Occipital lobe (tissue), 2 donors: ENCODE measurements around a stretch of chr5.

DNA sequence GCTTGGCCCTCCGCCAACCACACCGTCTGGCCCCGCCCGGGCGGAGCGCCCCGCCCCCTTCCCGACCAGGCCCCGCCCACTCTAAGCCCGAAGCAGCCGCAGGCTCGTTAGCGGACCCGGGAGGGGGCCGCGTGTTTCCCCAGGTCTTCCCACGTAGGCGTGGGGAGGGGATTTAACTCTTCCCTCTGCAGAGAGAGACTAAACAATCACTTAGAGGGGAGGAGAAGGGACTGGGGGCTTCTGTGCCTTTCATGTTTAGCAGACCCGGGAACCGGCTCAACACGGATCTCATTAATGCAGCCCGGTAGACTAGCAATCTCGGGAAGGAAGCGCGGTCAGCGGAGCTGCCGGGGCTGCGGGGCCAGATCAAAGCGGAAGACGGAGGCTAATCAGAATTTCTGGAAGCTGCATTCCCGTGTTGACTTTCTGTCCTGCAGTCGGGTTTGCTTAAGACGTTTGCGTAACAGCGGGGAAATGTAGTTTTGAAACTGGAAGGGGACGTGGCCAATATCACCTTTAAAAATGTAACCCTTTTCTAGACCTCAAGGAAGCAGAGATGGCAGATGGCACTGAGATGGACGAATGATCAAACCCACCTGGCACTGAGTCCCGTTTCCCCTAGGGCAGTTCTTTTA, 409 bp upstream of the MYO10 start:
- RAMPAGE, long total RNA, result no peak

DNA sequence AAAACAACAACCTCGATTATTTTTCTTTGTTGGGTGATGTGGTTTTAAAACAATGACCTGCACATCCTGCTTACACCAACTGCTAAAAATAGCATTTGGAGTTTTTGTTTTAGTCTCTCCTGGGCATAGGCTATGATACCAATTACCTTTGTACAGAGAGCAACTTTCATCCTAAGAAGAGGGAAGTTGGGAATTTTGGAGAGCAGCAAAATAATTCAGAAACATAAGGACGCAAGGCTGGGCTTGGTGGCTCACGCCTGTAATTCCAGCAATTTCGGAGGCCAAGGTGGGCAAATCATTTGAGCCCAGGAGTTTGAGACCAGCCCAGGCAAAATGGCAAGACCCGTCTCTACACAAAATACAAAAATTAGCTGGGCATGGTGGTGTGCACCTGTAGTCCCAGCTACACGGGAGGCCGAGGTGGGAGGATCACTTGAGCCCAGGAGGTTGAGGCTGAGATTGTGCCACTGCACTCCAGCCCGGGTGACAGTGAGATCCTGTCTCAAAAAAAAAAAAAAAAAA, 101.9 kb upstream of the MYO10 start:
- RAMPAGE, long total RNA, result no peak

GRCh38 chr5:17123666-17124000, 93.8 kb upstream of the BASP1 start:
- RAMPAGE, long total RNA, result no peak

- RAMPAGE, long total RNA, result no peak
Measured at GRCh38 chr5:17228749-17229238, 11.4 kb downstream of the BASP1 start.

- RAMPAGE, long total RNA, result no peak
Measured at GRCh38 chr5:23450205-23450597, 57.2 kb upstream of the PRDM9 start.

GRCh38 chr5:25190437-25191062, 545.8 kb upstream of the CDH10 start:
- RAMPAGE, long total RNA, result no peak

DNA sequence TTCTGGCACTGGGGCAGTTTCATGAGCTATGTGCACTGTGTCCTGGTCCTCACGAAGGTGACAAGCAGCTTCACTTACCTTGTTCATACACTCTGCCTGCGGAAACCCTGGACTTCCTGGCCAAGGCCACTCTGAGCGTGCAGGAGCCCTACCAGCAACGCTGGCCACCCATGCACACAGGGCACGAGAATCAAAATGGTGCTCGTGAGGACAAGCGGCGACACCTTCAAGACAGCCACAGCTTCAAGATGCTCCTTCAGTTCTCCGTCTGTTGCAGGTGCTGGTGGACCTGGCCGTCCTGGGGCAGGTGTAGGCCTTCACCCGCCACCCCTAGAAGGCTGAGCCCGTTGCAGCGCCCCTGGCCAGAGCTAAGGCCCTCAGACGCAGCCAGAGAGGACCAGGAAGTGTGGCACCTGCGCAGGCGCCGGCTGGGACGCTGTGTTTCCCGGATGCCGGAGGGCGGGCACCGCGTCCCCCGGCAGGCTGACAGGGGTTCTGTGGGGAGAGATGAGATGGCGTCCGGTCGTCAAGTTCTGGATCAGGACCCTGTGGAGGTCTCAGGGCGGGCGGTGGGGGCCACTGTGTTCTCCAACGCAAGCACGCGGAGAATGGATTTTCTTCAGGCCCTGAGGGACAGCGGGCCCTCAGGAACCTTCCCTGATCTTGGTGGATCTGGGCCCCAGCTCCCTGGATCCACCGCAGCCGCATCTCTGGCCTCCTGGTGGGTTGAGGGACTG, 1770.7 kb upstream of the CDH9 start:
- RAMPAGE, long total RNA, result no peak

DNA sequence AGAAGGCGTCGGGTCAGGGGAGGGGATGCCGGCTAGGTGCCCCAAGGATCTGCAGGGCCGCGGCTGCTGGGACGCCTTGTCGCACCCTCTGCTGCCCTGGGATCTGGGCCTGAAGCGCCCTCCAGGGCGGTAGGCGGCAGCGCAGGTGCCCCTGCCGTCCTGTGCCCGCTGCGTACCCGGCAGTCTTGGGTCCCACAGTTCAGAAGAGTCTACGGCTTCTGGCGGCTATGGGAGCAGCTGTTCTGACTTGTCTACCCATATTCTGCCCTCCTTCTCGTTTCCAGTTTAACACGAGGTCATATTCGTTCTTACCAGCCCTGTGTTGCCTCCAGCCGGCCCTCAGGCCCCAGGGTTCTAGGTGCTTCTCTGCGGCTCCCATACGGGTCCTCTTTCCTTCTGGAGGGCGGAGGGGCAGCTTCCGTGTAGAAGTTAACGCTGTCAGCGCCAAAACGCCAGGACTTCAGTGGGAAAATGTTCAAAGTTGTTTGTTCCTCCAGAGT, 1771.9 kb upstream of the CDH9 start:
- RAMPAGE, long total RNA, result no peak

- RAMPAGE, long total RNA, result no peak
Measured at GRCh38 chr5:31213571-31214437, 20.3 kb downstream of the CDH6 start.

DNA sequence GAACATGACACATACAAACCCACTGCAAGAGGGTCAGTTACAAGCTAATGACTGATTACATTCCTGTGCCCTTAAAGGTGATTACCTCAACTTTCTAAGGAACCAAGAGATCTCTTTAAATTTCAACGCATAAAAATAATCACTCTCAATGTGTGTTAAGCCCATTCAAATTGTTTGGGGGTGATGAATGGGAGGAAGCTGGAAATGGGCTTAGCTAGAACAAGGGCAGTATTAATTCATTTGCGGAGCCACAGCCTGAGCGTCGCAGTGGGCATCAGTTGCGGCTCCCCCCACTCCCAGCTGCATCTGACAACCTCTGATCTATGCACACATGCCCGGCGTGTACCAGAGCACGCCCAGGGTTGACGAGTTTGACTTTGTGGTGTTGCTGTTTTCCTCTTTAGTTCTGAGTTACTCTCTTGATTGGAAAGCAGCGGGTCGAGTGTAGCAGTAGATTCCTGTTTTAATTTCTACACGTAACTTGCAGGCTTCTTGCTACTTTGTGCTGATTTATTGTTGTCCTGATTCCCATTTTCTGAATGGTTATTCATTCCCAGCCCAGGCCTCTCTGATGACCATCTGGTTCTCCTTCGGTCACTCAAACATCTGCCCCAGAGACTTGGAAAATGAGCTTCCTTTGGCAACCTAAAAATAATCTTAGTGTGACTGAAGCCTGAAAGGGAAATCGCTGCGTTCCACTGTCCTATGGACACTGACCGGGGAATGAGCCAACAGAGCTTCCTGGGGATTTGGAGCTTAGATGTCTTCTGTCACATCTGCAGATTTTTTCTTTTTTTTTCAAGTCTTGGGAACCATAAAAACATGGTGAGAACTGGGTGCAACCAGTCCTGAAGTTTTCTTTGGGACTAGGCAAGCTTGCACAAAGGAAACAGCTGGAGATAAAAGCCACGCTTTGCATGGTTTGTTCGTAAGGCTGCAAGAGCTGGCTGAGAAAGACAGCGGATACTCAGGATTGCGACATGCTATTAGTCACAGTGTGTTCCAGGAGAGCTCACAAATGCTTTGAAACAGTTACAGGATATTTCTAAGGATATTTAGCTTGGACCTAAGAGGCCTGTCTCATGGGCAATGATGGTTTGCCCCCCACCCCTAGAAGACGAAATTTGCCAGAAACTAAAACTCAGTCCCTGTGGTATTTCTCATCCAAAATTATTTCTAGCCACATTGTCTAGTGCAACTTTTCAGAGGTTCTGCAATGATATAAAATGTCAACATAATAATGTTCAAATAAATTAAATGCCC, 146.4 kb downstream of the GOLPH3 start:
- RAMPAGE, long total RNA, result no peak

DNA sequence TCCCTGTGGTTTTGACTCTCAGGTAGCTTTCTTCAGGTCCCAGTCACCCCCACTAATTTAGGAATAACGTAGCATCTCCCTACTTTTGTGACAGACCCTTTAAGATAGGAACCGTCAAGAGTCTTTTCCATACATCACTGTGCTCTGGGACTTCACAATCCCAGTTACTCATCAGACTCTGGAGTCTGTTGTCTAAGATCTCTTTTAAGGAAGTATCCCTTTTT, 143.1 kb downstream of the GOLPH3 start:
- RAMPAGE, long total RNA, result no peak

DNA sequence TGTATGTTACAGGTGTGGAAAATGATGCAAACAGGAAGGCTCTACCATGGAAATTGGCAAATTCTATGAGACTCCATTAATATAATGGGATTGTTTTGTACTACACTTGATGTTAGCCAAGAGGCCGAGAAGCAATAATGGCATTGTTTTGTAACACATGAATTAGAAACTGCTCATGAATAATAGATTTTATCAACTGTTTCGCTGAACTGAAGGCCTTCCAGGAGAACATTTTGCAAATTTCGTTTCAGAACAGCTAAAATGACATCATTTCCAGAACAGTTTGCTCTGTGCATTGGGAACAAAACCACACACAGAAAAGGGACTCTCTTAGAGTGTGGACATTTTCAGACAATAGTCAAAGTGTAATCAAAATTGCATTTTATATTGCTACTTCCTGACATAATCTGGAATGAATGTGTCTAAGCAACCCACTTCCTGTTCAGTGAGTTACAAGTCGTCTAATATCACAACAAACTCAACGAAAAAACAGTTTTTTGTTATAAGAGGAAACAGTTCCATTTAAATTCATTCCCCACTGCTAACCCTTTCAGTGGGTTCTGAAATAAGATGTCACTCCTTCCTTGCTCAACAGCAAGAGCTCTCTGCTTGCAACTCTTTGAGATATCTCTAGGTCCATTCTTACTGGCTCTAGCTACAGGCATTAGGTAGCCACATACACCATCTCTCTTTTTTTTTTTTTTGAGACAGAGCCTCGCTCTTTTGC, 141.0 kb downstream of the GOLPH3 start:
- RAMPAGE, long total RNA, result no peak

- RAMPAGE, long total RNA, result no peak
Measured at GRCh38 chr5:32172376-32173205, 1.5 kb downstream of the GOLPH3 start.

DNA sequence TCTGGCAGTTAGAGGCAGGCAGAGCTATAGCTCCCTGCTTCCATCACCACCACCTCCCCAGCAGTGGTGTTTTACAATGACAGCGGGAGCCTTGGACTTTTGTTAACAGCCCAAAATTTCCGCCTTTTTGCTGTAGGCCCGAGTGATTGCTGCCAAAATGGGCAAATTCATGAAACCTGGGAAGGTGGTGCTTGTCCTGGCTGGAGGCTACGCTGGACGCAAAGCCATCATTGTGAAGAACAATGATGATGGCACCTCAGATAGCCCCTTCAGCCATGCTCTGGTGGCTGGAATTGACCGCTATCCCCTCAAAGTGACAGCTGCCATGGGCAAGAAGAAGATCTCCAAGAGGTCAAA, 47.6 kb upstream of the GOLPH3 start:
- RAMPAGE, long total RNA, result no peak

GRCh38 chr5:32255082-32255824, 57.5 kb downstream of the MTMR12 start:
- RAMPAGE, long total RNA, result no peak

DNA sequence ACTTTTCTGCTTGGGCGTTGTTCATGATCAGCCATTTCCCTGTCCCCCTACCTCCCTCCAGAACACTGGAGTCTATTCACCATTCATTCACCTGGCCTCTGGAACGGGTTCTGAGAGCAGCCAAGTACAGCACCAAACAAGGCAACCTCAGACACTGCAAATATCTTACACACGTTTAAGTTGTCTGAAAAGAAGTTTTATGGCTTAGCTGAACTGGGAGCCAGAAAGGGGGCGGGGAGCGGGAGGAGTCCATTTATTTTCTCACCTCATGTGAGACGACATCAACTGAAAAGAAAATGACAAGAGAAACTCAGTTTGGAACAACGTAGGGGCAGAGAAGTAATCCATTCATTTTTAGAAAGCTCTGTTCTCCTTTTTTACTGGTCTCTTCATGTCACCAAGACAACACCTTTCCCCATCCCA, 18.9 kb upstream of the MTMR12 start:
- RAMPAGE, long total RNA, result no peak

- RAMPAGE, long total RNA, result no peak
Measured at GRCh38 chr5:32414859-32415279, 29.7 kb downstream of the ZFR start.

DNA sequence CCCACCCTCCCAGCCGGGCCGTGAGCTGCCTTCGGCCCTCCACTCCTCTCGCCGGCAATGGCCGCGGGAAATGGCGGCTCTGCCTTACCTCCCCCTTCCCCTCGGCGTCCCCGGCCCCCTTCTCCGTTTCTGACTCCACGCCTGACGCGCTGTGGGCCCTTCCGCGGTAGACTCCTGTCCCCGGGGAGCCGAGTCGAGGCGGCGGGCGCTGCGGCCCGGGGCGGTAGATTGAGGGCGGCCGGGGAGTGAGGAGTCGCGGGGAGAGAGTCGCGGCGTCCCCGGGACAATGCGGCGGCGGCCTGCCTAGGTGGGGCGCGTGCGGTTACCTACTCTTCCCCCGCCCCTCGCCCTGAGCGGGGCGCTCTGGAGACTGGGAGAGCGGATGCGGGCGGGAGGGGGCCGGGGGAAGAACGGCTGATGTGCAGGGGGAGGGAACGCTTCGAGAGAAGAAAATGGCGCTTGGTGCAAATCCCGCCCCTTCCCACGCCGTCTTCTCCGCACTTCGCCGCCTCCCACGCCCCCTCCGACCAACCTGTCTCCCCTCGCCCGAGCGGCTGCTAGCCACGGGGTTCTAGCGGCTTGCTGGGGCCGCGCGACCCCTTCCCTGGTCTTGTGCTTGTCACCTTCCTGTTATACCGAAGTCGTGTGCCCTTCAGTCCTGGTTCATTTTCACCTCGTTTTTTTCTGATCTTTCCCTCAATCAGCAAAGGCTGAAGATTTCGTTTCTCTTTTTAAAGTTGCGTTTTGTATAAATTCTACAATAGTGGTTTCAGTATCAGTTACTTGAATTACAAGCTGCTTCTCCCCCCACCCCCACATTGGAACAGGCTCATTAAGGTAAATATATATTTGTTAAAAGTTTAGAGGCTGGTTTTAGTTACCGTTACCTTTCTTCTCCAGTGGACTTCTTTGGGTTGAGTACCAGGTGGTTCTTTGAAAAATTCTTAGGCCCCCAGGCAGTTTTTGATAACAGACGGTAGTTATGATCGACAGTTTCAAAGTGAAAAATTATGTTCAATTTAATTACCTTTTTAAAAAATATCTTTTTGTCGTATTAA, 637 bp downstream of the SUB1 start:
- RAMPAGE, long total RNA, result no peak

- RAMPAGE, long total RNA, result no peak
Measured at GRCh38 chr5:32712727-32713288, 1.7 kb downstream of the NPR3 start.

DNA sequence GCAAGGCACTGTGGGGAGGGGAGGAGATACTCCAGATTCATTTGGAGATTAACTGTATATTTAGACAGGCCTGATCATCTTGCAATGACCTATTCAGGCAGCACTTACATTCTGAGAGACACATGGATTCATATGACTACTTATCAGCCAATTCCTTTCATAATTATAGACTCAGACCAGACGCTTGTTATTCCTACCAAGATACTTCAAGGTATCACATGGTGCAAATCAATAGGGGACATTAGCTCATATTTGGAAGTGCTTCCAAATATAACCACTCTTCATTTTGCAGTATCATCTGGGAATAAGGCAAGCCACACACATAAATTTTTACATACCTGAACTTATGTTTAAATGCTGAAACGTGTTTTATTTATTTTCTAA, 153.5 kb upstream of the TARS1 start:
- RAMPAGE, long total RNA, result no peak